Hepatocyte (in vitro differentiated cells and primary cell): ENCODE measurements around a stretch of chr17.

DNA sequence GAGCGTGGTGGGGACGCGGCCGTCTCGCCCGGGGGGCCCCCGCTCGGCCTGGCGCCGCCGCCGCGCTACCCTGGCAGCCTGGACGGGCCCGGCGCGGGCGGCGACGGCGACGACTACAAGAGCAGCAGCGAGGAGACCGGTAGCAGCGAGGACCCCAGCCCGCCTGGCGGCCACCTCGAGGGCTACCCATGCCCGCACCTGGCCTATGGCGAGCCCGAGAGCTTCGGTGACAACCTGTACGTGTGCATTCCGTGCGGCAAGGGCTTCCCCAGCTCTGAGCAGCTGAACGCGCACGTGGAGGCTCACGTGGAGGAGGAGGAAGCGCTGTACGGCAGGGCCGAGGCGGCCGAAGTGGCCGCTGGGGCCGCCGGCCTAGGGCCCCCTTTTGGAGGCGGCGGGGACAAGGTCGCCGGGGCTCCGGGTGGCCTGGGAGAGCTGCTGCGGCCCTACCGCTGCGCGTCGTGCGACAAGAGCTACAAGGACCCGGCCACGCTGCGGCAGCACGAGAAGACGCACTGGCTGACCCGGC, 2.9 kb downstream of the HIC1 start:
- RAMPAGE, long total RNA = no peak
- RRBS = 20% methylated on average over 40 of the region's 64 CpGs

- RAMPAGE, long total RNA = no peak
- RRBS = no CpG with 5 or more reads among the region's 2 CpGs
Observed at GRCh38 chr17:2091034-2091483, 36.2 kb downstream of the HIC1 start.

DNA sequence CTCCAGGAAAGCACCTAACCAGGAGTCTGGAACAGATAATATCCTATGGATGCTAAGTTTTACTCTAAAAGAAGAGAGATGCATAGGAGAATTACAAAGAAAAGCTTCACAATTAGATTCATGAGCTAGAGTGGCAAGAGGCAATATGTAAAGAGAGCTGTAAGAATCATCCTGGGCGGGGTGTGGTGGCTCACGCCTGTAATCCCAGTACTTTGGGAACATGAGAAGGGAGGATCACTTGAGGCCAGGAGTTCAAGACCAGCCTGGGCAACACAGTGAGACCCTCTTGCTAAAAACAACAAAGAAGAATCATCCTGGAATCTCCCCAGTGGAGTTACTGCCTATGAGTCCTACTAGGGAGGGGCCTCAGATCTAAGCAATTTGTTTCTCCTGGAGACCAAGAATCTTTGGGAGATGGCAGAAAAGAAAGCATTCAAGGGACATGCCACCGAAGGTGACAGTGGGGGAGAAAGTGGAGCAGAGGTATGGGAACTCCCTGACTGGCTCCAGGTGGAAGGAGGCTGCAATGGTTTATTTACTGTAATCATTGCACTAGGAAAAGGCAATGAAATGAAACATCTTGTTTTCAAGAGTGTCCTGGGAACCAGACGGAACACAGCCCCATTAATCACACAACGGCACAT, 119.2 kb downstream of the HIC1 start:
- RAMPAGE, long total RNA = no peak
- RRBS = no CpG with 5 or more reads among the region's 5 CpGs

GRCh38 chr17:2189145-2189615, 114.4 kb downstream of the SMG6 start:
- RAMPAGE, long total RNA = no peak
- RRBS = no CpG with 5 or more reads among the region's 6 CpGs

DNA sequence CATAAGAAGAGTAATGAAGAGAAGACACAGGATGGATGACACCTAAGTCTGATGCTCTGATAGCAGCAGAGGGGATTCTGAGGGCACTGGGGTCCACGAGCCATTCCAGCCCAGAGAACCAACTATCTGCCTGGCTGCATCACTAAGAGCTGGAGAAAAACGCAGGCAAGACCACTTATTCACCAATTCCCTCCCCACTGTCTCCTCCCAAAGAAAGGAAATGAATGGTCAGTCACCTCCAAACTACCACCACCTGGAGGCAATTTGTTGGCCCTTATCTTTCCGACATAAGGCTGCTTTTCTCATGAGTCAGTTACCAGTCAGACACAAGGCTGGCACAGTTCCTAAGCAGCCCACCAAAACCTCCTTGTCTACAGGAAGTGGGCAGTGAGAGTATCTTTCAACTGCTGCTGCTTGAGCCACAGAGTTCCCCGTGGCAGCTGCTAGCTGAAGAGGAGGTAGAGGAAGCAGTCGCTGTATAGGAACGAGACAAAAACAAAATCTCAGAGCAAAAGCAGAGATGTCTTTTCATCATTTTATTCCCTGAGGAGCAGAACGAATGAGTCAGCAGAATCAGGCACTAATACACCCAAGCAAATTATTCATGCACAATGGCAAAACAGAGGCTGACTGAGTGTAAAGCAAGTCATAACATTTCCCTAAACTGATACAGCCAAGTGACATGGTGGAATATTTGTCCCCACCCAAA, 111.1 kb downstream of the SMG6 start:
- RAMPAGE, long total RNA = no peak
- RRBS = no CpG with 5 or more reads among the region's 7 CpGs

GRCh38 chr17:2239873-2240625, 63.5 kb downstream of the SMG6 start:
- RAMPAGE, long total RNA = no peak
- RRBS = no CpG with 5 or more reads among the region's 11 CpGs

DNA sequence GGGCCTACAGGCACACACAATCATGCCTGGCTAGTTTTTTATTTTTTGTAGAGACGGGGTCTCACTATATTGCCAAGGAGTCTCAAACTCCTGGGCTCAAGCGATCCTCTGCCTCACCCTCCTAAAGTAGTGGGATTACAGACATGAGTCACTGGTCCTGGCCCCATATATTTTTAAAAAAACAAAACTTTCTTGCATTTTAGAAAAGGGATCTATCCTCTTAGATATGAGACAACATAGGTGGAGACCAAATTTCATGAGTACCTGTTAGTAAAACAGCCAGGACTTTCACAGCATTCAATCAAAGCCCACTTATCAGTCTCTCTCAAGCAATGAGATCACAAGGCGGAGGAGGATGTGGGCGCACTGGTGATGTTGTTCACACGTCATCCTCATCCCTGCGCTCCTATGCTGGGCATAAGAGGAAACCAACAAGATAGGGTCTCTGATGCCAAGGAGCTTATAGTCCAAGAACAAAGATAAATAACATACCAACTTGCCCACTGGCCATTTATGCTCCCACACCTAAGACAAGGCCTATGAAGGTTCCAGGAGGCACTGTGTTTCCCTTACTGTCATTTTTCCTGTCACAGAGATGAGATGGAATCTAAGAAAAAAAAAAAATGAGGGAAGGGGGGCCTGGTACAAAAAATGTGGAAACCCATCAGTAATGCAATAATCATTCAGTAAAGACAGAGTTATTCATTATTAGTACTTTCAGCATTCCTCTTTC, 52.9 kb downstream of the SMG6 start:
- RAMPAGE, long total RNA = no peak
- RRBS = no CpG with 5 or more reads among the region's 6 CpGs

- RAMPAGE, long total RNA = no peak
- RRBS = no CpG with 5 or more reads among the region's 3 CpGs
Observed at GRCh38 chr17:2260131-2260581, 43.4 kb downstream of the SMG6 start.

GRCh38 chr17:2266413-2267195, 37.0 kb downstream of the SMG6 start:
- RAMPAGE, long total RNA = no peak
- RRBS = no CpG with 5 or more reads among the region's 6 CpGs

DNA sequence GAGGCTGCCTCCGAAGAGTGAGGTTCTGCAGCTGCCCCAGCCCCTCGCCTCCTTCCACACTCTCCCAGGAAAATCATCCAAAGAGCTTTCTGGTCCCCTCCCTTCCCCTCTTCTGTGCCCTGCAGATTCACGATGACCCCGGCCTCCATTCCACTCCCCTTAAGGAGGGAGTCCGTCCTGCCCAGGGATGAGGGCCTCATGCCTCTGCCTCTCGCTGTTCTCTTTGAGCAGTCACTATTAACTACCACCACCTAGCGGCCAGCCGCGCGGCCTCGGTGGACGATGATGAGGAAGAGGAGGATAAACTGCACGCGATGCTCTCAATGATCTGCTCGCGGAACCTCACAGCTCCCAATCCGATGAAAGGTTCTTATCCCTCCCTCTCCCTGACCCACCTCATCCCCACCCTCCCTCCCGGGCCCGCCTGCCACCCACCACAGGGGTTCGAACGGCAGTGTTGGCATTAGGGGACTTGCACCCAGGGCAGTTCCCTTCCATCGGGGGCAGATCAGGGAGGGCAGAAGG, 29.8 kb downstream of the SGSM2 start:
- RAMPAGE, long total RNA = no peak
- RRBS = no CpG with 5 or more reads among the region's 22 CpGs

GRCh38 chr17:2385271-2385910, 15.5 kb downstream of the MNT start:
- RAMPAGE, long total RNA = no peak
- RRBS = 56% methylated on average over 2 of the region's 14 CpGs

GRCh38 chr17:2386305-2387506, 14.2 kb downstream of the MNT start:
- RAMPAGE, long total RNA = no peak
- RRBS = no CpG with 5 or more reads among the region's 41 CpGs

DNA sequence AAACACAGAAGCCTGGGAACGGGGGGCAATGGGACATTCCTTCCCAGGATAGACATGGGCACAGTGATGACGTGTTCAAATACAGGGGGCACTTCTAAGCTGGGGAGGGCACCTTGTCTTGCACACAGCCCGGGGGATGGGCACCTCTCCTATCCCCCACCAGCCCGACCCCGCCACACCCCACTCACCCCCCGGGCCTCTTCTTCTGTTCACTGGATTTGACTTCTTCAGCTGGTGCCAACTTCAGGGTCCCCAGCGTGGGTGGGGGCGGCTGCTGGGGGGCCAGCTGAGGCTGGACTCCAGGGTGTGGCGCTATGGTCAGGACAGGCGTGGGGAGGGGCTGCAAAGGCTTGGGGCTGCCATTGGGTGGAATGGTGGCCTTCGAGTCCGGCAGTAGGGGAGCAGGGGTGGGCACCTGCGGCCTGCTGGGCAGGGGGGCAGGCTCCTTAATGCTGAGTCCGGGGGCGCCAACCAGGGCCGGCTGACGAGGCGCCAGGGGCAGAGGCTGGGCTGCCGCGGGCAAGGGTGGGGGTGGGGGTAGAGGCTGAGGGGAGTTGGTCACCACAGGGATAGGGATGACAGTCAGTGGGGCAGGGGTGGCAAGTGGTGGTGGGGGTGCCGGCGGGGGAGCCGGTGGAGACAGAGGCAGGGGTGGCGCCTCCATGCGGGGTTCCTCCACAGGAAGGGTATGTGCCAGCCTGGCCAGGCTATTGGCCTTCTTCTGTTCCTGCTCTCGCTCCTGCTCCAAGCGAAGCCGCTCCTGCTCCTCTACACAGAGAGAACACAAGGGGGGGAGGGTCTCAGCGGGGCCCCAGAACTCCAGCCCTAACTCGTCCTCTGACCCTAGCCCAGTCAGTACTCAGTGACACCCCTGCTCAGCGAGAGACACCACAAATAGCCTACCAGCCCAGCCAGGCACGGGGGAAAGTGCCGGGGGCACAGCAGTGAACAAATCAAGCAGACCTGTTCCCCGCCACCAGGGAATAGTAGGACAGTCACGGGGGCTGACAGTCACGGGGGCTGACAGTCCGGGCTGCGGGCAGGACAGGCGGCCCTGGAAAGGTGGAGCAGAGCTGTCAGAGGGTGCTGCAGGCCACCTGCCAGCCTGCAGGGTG, 5.8 kb downstream of the MNT start:
- RAMPAGE, long total RNA = no peak
- RRBS = 89% methylated on average over 11 of the region's 39 CpGs

GRCh38 chr17:2399847-2400512, 880 bp downstream of the MNT start:
- RAMPAGE, long total RNA = no peak
- RRBS = 2% methylated on average over 12 of the region's 56 CpGs

DNA sequence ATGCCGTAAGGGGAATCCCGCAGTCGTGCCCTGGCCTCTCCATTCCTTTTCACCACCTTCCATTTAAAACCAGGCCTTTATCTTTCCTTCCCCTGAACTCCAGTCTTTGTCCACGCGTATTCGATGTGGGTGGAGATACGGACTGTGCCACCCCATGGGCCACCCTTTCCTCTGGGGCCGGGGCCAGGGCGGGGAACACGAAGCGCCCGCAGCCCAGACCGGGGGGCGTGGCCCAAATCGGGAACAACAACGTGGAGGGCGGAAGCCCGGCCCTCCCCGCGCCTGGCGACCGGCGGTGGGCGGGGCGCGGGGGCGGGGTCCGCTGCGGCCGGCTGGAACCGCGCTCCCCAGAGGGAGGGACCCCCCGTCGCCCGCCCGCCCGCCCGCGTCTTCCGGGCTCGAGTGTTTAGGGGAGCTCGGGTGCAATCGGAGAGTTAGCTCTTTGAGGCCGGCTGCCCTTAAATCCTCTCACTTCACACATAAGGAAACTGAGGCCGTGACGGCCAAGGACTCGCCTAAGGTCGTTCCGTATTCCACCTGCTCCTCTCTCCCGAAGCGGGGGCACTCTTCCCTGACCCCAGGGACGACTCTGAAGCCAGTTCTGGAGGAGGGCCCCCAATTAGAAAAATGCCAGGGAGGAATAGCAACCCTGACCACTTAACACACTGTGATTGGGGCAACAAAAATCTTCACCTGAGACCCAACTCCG, 1.1 kb upstream of the MNT start:
- RAMPAGE, long total RNA = no peak
- RRBS = 1% methylated on average over 27 of the region's 53 CpGs

GRCh38 chr17:2571953-2572595, 21.4 kb upstream of the PAFAH1B1 start:
- RAMPAGE, long total RNA = no peak
- RRBS = no CpG with 5 or more reads among the region's 8 CpGs

DNA sequence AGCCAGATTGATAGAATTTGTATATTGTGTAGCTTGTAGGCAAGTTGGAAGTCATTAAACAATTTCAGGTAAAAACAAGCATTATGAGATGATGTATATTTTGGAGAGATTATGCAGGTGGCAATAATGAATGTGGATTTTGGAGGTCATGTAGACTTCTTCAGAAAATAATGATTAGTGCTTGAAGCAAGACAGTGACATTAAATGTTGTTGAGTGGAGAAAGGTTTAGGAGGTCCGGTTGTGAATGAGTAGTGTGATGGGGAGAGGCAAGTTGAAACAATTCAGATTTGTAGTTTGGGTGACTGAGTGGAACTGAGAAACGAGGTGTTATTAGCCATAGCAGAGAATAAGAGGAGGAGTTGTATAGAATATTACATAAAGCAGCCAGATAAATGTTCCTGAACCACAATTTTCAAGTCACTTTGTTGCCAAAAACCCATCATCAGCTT, 11.5 kb downstream of the PAFAH1B1 start:
- RAMPAGE, long total RNA = no peak
- RRBS = no CpG with 5 or more reads among the region's 2 CpGs

DNA sequence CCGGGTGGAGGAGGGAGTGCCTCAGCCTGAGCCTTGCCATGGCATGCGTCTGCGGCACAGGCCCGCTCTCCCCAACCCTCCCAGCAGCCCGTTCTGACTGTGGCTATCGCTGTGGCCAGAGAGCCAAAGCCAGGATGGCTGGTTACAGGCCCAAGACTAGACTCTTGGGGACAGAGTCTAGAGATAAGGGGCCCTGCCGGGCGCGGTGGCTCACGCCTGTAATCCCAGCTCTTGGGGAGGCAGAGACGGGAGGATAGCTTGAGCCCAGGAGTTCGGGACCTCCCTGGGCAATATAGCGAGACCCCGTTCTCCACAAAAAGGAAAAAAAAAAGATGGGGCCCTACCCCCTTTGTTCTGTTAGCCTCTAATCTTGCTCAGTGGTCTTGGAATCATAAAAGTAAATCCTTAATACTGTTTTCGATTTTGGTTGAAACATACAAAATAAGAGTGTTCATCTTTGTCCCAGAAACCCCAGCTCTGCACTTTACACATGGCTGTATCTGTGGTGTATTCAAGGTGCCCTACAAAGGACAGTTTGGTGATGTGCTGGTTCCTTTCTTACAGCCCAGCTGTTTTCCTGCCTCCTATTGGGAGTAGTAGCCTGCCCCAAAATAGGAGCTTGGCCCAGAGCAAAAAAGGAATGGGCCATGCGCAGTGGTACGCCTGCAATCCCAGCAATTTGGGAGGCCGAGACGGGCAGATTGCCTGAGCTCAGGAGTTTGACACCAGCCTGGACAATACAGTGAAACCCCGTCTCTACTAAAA, 25.6 kb downstream of the CLUH start:
- RAMPAGE, long total RNA = no peak
- RRBS = no CpG with 5 or more reads among the region's 20 CpGs

GRCh38 chr17:2700238-2700977, 11.2 kb downstream of the CLUH start:
- RAMPAGE, long total RNA = no peak
- RRBS = no CpG with 5 or more reads among the region's 31 CpGs

DNA sequence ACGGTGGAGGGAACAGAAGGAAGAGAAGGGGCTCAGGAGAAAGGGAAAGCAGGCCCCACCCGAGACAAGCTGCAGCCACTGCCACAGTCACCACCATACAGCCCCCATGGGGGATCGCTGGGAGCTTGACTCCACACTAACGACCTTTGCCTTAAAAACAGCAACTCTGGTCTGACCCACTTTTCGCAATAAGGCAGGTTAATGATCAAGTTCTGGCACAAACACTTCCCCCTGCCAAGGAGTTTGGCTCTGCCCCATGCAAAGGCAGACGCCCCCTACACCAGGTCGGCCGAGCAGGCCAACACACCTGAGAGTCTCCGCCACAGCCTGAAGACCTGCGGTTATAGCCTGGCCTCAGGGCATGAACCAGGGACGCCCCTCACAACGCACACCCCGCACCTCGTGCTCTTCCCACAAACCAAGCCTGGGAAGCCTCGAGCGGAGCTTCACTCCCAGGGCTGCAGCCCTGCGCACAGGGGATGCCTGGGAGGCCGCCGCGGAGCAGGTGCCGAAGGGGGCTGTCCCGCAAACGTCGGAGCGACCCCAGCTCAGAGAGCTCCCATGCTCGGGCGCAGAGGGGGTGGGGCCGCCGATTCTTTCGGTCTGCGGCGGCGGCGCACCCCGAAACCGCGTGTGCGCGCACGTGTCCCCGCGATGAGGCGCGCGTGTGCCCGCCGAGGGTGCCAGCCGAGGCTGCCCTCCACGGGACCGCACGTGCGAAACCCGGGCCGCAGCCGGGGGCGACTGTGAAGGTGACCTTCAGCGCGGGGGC, 724 bp downstream of the CLUH start:
- RAMPAGE, long total RNA = no peak
- RRBS = under 1% methylated on average over 4 of the region's 58 CpGs